ENCODE data around the gene CYYR1.

DNA sequence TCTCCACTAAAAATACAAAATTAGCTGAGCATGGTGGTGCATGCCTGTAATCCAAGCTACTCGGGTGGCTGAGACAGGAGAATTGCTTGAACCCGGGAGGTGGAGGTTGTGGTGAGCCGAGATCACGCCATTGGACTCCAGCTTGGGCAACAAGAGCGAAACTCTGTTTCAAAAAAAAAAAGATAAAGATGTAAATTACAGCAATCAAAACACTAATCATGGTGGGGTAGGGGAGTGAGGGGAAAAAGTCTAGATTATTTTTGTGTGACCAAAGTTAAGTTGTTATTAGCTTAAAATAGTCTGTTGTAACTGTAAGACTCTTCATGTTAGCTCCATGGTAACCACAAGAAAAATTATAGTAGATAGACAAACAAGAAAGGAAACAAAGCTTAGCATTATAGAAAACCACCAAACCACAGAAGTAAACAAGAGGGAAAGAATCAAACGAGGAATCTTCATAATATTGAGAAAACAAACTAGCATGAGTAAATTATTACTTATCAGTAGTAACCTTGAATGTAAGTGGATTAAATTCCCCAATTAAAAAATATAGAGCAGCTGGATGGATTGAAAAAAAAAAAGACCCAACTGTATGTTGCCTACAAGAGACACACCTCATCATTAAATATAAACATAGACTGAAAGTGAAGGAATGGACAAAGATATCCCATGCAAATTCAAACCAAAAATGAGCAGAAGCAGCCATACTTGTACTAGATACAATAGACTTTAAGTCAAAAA, 54.8 kb downstream of the USP25 start:
- RRBS: no CpG with 5 or more reads among the region's 6 CpGs

DNA sequence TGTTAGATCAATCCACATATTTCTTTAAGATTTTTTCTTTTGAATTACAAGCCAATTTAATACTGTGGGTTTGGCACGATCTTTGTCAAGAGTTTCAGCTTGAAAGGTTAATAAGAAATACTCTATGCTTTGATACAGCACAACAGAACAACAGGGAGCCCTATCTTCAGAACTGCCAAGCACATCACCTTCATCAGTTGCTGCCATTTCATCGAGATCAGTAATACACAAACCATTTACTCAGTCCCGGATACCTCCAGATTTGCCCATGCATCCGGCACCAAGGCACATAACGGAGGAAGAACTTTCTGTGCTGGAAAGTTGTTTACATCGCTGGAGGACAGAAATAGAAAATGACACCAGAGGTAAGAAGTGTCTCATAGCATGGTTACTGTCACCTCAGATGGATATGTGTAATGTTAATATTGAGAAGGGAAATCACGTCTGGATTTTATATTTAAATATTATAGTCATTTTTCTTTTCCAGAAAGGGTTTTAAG, 97.1 kb downstream of the USP25 start:
- RRBS: no CpG with 5 or more reads among the region's 7 CpGs

- RRBS: no CpG with 5 or more reads among the region's 5 CpGs
These were observed 860.3 kb downstream of the USP25 start for GRCh38 chr21:16589996-16590487.

DNA sequence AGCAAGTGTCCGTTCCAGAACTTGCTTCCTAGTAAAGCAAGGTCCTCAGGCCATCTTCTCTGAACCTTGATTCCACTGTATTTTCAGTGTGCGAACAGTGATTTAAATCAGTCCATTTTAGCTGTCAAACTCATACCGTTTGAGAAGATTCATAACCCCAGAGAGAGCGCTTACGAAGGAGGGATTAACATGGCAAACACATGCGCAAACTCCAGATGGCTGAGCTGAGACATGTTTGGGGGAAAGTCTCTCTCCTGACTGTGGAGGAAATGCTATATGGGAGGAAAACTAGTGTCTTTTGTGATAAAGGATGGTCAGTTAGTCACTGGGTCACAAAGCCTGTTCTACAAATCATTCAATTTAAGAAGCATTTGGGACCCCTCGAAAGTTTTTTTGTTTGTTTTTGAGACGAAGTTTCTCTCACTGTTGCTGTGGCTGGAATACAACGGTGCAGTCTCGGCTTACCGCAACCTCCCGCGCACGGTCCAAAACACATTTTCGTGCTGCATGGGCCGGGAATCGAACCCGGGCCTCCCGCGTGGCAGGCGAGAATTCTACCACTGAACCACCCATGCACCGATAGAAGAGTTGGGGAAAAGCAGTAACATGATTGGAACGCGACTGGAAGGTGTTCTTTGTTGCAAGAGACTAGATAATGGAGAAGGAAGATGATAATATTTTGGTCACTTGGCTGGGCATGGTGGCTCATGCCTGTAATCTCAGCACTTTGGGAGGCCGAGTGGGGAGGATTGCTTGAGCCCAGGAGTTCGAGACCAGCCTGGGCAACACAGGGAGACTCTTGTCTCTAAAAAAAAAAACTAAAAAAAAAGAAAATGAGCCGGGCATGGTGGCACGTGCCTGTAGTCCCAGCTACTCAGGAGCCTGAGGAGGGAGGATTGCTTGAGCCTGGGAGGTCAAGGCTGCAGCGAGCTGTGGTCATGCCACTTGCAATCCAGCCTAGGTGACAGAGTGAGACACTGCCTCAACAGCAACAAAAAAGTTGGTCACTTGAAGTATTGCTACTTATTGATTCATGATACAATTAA, 58.2 kb upstream of the CXADR start:
- RRBS: no CpG with 5 or more reads among the region's 29 CpGs

DNA sequence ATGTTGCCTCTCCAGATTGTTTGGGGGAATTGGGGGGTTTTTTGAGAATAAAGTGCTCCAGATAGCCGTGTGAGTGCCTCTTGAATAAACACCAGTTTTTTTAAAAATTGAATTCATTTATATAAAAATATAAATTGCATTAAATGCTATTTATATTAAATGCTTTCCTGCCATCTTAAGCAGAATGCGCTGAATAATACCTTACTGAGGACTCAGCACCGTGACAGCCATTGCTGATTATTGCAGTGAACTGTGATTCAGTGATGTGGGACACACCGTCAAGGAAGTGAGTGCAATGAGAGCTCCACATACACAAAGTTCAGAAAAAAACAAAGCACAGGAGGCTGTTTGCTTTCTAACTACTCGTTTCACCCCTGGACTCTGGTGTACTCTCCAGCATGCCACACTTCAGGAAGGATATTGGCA, 57.5 kb upstream of the CXADR start:
- RRBS: no CpG with 5 or more reads among the region's 5 CpGs

- RRBS: no CpG with 5 or more reads among the region's 6 CpGs
These were observed 38.7 kb downstream of the C21orf91 start for GRCh38 chr21:17780321-17781005.

DNA sequence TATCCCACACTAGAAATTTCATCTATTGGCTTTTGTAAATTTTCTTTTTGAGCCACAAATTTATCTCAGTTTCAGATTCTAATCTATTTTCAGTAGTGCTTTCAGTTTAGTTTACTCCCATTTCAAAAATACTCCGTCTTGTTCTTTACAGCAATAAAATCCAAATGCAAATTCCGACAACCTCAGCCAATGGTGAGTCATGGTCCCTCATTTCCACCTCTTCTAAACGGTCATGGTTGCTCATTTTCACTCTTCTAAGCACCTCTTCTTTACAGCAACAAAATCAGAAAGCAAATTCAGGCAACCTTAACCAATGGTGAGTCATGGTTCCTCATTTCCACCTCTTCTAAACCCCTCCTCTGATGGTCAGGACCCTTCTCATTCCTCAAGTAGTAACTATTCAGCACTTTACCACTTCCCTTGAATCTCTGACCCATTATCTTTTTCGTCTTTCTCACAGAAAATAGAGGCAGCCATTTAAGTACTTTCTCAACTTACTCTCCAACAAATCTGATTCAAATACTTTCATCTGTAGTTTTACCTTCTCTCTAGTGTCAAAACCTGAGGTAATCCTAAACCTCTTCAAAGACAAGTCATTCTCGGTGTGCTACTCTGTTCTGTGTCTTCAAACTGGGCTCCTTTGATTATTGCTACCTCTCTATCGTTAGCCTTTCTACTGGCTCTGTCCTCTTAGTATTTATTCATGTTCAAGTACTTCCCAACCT, 34.3 kb downstream of the C21orf91 start:
- RRBS: no CpG with 5 or more reads among the region's 6 CpGs

GRCh38 chr21:19899560-19900129, 1098.6 kb upstream of the NCAM2 start:
- RRBS: no CpG with 5 or more reads among the region's 18 CpGs

- RRBS: 93% methylated on average over 8 of the region's 27 CpGs
These were observed 148.6 kb downstream of the NCAM2 start for GRCh38 chr21:21146543-21147573.

DNA sequence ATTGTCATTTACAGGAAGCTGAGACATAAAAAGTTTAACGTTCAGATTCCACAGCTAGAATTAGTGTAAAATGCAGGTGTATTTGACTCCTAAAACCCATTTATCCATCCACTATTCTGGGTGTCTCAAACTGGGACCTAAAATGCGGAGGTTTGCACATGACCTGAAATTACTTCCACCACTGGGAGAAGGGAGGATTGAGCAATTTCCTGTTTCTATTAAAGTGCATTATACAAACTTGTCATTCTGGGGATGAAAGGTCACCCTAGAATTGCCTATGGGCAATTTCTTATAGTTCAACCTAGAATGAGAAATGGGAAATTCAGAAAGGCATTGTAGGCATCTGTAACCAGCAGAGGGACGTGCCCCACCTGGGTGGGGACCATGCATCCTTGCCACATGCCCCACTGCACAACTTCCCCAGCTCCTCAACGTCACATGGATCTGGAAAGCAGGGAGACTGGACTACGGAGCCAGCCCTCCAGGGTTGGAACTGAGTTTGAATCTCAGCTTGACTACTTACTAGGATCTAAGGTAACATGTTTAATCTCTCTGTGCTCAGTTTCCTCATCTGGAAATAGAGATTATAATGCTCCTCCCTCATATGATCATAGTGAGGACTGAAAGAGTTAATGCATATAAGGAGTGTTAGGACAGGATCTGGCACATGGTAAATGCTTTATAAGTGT, 47.0 kb downstream of the MRPL39 start:
- RRBS: no CpG with 5 or more reads among the region's 5 CpGs

DNA sequence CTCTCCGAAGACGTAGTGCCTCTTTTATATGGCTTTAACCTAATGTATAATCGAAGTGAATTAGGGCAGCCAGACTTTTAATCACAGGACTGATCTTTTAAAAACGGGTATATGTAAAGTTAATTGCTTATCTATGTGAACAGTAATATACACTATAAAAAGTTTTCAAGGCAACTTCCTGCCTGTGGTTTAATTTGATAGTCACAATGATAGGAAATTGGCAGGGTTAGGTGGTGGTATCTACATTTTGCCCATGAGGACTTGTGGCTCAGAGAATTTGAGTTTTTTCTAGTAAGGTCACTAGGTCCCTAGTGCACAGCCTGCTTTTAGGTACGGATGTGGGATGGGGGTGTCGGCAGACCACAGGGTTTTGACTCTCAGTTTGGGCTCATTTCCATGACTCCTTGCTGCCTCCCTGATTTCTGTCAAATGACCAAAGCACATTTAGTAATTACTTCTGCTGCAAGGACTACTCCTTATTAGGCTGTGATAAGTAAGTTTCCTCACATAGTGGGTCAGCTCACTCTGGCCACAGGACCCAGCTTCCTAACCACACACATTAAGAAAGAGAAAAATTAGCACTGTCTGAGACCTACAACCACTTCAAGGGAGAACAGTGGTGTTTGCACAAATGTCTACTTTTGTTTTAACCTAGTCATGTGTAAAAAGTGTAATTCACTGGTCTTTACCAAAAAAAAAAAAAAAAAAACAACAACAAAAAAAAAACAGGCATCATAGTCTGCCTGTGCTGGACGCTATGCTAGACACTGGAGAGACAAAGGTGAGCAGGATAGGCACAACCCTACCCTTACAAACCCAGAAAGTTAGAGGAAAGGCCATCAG, 43.8 kb downstream of the MRPL39 start:
- RRBS: no CpG with 5 or more reads among the region's 7 CpGs

DNA sequence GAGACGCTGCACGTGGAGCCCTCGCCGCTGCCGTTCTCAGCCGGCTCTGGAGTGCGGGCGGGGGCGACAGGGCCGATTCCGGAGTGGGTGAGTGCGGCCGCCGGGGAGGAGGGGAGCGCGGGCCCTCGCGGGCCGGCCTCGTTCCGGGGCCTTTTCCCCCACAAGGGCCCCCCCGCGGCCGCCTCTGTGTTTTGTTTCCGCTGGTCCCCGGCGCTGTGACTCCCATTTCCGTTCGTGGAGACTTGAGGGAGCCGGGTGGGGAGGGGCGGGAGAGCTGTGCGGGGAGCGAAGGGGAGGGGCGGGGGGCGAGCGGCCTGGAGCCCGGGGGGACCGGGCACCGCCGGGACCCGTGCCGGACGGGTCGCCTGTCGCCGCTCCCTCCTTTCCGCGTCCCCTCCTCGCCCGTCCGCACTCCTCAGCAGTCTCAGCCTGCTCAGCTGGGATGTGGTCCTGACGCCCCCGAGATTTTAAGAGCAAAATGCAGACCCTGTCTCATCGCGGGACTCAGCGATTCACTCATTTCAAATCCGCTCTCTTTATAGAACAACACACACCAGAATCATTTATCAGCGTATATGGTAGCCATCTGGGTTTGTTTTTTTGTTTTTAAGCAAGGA, 828 bp downstream of the GABPA start:
- RRBS: 3% methylated on average over 21 of the region's 58 CpGs

- RRBS: no CpG with 5 or more reads among the region's 2 CpGs
These were observed 195.5 kb downstream of the APP start for GRCh38 chr21:25975132-25975433.

DNA sequence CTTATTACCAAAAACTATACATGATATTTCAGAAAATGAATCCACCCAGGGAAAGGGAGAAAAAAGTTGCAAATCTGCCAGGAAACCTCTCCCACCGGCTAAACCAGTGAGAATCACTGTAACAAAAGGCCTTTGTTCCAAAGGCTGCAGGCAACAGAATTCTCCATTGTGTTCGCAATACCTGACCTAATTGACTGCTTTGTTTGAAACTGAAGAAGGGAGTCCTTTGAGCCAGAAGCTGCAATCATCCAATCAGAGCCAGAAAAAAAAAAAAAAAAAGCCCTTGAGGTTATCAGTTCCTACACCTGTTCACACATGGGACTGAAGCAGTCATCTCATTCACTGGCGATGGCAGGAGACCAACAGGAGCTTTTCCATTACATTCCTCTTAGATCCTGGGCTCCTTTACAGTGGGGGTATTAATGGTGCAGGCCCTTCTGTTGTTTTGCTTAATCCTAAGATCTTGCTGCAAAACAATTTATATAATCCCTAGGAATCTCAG, 172.4 kb downstream of the APP start:
- RRBS: no CpG with 5 or more reads among the region's 3 CpGs

- RRBS: no CpG with 5 or more reads among the region's 9 CpGs
These were observed 99.5 kb downstream of the APP start for GRCh38 chr21:26070948-26071607.

DNA sequence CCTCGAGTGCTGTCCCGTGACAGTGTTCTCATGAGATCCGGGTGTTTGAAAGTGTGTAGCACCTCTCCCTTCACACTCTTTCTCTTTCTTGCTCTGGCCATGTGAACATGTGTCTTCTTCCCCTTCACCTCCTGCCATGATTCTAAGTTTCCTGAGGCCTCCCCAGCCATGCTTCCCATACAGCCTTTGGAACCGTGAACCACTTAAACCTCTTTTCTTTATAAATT, 61.3 kb downstream of the APP start:
- RRBS: no CpG with 5 or more reads among the region's 4 CpGs

DNA sequence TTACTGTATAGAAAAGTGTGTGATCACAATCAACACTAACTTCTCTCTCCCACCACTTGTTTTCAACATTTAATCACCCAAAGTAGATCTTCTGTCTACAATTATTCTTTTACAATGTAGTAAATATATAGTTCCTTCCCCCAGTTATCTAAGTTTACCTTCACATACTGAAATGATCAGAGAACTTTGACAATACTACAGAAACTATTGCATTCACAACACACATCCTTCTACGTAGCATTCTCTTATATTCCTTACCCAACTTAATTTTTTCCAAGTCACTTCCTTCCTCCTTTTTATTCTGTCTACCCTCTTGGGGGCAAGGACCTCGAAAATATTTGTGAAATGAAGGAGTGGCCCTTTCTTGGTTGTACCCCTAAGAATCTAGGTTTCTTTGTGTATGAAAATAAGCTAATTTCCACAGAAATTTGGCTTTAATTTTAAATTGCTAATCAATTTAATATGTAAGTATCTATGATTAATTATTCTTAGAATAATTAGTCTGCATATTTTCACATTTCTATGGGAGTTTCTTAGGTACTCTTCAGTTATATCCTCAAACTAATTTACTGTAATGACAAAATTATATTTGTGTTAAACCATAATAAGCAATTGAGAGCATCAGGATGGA, 9.3 kb downstream of the APP start:
- RRBS: no CpG with 5 or more reads among the region's 2 CpGs

GRCh38 chr21:26572615-26573517, at the start of gene CYYR1:
TSS of gene CYYR1 (minus strand) at chr21:26573286.
- RRBS: 8% methylated on average over 9 of the region's 62 CpGs

DNA sequence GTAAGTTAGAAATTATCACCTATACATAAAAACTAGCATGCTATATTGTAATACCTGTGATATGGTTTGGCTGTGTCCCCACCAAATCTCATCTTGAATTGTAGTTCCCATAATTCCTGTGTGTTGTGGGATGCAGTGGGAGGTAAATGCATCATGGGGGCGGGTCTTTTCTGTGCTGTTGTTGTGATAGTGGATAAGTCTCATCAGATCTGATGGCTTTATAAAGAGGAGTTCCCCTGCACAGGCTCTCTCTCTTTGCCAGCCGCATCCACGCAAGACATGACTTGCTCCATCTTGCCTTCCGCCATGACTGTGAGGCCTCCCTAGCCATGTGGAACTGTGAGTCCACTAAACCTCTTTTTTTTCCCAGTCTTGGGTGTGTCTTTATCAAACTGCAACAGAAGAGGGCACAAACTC, 10.3 kb downstream of the ADAMTS1 start:
- RRBS: no CpG with 5 or more reads among the region's 4 CpGs

DNA sequence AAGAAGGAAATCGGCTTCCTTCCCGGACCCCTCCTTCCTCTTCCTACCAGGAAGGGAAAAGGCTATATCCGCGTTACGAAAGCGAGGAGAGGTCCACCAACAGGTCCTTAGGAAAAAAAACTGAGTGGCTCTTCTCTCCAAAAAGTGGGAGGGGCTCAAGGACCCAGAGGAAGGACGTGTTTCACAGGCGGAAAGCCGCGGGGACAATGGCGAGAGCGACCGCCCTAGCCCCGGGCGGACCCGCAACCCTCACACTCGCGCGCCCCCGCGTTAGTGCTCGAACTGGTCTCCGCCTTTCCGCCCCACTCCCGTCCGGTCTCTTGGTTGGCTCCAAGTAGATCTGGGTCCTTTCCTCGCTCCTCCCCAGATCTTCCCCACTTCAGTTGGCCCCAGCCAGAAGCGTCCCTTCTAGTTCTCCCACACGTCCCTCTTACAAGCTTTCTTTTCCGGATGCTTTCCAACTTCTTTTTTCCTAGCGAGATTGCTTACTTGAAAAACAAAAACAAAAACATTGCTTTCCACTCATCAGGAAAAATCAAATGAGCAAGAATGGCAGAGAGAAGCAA, 1.3 kb upstream of the ADAMTS1 start:
- RRBS: 2% methylated on average over 12 of the region's 31 CpGs

All from AG08470 (cell line).